ENCODE measurements around the gene HSD17B11.

DNA sequence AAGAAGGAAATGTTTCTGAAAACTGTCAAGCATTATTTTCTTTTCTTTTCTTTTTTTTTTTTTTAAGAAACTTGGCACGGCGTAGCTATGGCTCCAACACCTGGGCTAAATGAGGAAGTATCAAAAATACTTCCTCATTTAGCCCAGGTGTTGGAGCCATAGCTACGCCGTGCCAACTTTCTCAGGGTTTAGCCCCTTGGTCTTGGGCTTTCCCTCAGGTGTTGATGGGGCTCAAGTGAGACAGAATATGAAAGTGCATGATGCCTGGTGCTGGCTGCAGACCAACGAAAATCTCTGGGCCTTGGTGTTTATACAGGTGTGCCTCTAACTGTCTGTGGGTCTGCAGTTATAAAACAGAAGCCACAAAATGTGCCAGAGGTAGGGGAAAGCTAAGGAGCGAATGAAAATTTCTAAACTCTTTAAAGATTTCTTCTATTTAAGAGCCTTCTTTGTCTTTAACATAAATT, 132.7 kb downstream of the ARHGAP24 start:
- RRBS = no CpG with 5 or more reads among the region's 6 CpGs

DNA sequence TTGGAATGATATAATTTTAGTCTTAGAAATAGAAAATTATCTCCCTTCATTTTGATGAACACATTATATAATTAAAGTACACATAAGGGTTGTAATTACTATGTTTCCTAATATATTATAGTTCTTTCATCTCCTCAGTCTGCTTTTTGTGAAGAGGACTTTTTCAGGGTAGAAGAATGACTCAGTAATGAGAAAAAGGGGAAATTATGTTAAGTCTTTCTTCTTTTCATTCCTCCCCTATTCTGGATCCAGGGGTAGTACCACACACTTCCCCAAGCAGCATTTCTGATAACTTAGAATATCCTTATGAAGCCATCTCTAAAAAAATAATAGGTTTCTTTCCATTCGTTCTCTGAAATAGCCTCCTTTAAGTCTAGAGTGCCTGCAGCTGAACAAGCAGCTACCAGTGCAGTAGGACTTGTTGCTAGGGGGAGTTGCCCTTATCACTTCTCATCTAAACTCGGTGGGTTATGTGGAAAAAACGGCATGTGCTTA, 184.7 kb downstream of the ARHGAP24 start:
- RRBS = no CpG with 5 or more reads among the region's 3 CpGs

DNA sequence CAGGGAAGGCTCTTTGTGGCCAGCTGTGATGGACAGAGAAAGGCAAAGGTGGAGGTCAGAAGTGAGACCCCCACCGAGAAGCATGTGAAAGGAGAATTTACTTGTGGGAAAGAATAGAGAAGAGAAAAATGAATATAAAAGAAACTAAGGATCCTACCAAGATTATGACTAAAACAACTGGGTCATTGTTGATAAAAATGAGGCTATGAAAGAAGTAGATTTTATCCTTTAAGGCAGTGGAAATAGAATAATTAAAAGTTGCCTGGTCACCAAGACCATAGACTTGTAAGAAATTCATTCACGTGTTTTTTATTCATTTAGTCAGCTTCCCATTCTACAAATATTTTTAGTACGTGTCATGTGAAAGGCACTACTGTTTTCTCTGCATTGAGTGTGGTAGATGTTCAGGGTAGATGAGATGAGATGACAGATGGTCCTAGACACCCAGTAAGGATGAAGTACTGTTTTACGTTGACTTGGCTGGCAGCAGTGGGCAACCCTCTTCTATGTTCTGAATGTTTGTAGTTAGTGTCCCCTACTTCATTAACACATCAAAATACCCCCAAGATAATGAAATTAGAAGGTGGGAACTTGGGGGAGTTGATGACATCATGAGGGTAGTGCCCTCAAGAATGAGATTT, 228.1 kb downstream of the ARHGAP24 start:
- RRBS = no CpG with 5 or more reads among the region's 4 CpGs

- RRBS = no CpG with 5 or more reads among the region's 3 CpGs
Observed at GRCh38 chr4:85741697-85742301, 266.8 kb downstream of the ARHGAP24 start.

- RRBS = no CpG with 5 or more reads among the region's 4 CpGs
Observed at GRCh38 chr4:85761764-85762244, 286.9 kb downstream of the ARHGAP24 start.

GRCh38 chr4:85762245-85762543, 287.2 kb downstream of the ARHGAP24 start:
- RRBS = no CpG with 5 or more reads among the region's 3 CpGs

DNA sequence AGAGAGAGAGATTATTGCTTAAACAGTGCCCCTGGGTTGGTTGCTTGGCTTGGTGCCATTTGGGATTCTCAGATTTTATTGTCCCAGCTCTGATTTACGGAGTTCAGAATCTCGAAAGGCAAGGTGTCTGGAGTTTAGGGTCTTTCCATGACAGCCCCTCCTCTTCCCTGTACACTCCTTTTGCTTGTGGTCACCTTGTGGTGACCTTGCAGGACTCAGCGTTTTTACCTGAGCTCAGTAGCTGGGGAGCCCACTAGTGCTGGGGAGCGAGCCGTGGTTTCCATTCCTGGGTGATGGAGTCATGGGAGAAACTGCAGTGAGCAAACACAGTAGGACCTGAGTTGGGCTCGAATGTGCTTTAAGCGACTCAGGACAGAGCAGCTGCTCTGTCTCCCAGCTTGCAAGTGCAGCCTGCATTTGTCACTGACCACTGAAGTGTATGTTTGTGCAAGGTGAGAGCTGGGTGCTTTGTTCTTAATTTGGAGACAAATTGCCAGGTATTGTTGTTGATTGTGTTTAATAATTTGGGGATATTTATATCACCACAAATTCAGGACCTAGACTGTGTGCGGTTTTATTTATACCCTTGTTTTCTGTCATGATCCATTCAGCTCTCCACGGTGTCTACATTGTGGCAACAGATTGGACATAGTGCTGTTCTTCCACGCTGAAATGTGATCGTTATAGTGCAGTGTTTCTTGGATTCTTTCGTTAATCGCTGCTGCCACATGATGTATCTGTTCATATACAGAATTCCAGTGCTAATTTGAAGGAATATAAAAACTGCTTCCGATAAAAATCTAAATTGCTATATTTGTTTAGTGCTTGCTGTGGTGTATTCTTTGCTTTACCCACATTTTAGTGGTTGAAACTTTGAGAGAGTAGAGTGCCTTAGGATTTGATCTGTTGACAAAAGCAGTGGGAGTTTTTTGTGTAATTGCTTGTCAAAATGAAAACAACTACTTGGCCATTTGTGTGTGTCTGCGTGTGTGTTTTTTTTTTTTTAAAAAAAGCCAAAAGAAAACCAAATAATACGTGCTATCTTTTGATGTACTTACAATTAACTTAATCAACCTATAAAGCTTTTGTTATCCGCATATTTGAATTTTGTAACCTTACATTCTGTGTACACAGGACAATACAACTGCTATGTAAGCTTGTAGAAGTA, 353.0 kb downstream of the ARHGAP24 start:
- RRBS = no CpG with 5 or more reads among the region's 17 CpGs

DNA sequence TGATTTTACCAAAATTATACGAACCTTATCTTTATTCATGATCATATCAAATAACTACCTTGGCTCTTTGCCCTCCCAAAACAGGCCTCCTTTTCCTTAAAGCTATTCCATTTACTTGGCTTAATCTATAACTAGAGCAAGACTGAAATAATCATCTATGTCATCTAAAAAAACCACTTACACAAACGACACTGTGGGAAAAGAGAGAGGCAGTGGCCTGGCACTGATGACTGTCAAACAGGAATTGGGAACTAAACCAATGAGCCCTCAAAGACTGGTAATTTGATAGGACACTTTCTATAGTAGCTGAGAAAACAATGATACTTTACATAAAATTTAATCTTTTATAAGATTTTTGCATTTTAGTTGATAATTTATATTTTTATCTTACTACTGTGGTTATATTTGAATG, 11.7 kb upstream of the PTPN13 start:
- RRBS = no CpG with 5 or more reads among the region's 2 CpGs

GRCh38 chr4:86807540-86807916, 41.7 kb downstream of the SLC10A6 start:
- RRBS = no CpG with 5 or more reads among the region's 3 CpGs

- RRBS = no CpG with 5 or more reads among the region's 4 CpGs
Observed at GRCh38 chr4:86831108-86831816, 17.9 kb downstream of the SLC10A6 start.

- RRBS = no CpG with 5 or more reads among the region's 13 CpGs
Observed at GRCh38 chr4:86847647-86848651, 1.2 kb downstream of the SLC10A6 start.

DNA sequence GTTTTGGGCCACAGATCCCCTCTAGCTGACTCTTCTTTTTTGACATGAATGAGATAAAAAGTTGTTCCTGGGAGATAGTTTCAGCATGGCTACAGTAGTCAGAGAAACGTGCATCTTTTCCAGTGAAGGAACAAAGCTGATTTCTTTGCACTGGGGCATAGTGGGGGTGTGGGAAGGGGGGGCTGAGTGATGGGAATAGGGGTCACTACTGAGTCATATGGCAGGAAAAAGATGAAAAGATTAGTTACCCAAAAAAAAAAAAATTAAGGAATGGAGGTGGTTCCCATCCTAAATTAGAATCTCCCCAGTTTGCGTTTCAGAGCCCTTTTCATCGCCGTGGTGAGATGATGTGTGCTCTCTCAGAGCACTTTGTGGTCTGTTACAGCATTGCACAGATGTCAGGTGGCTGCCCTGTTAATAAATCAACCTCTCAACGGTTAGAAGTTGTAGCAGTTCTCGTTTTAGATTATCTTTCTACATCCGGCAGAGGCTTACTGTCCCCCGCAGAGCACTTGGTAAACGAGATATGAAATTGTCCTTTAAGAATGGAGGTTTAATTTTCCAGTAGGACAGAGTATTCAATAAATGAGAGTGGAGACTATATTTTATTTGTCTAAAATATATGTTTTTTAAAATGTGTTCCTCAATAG, 26.7 kb downstream of the AFF1 start:
- RRBS = no CpG with 5 or more reads among the region's 9 CpGs

- RRBS = 2% methylated on average over 13 of the region's 77 CpGs
Observed at GRCh38 chr4:87006501-87007341, 71.9 kb downstream of the AFF1 start.

DNA sequence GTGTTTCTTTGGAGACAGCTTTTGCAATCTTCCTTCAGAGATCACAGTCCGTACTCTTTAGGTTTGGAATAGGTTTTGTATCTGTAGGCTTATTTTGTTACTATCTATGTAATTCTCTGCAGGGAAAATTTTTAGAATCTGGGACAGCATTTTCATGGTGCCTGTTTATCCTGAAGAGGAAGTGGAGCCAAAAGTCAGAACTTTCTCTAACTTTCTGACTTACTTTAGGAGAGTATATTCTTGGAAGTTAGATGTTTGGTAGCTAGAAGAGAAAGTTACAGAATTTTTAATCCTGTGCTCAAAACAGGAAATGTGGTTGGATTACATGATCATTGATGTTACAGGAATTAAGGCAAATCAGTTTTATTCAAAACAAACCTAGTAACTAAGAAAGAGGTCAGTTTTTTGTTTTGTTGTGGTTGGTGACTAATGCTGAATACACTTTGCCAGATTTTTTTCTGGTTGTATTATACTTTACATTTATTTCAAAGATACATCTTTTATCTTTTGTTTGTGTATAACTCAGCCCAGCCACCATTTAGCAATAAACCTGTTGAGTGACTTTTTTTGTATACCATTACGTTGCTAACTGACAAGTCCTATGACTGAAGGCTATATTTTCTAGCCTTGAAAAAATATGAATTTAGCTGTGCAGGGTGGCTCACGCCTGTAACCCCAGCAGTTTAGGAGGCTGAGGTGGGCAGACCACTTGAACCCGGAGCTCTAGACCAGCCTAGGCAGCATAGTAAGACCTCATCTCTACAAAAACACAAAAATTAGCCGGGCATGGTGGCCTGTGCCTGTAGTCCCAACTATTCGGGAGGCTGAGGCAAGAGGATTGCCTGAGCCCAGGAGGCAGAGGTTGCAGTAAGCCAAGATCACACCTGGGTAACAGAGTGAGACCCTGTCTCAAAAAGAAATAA, 116.7 kb downstream of the KLHL8 start:
- RRBS = no CpG with 5 or more reads among the region's 6 CpGs

DNA sequence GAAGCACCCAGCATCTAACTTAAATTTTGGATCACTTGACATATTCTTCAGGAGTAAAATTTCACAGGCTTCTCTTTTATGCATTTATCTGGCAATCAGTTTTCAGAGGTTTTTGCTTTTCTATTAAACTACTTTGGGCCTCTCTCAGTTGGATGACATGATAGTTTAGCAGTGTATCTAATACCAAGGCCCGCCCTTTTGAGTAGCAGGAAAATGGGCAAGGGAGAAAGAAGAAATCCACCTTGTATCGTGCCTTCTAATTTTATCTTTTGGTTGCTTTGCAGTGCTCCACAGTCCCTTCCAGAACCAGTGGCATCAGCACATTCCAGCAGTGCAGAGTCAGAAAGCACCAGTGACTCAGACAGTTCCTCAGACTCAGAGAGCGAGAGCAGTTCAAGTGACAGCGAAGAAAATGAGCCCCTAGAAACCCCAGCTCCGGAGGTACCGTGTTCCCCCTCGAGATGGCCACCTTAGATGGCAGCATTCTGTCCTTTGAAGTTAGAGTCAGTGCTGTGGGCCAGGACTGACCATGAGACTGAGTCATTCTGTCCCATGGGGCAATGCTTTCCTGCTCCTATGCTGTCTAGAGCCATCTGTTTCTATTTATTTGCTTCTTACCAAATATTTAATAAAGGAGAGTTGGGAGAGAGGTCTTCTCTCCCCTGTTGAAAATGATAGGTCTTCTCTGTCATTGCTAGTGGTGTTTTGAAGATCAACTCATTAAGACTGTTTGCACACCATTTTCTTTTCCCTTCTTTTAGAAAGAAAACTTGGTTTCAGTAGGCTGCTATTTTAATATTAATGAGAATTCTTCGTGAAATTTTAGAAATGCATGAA, 112.3 kb downstream of the KLHL8 start:
- RRBS = no CpG with 5 or more reads among the region's 8 CpGs

GRCh38 chr4:87119667-87120346, 100.6 kb downstream of the KLHL8 start:
- RRBS = no CpG with 5 or more reads among the region's 7 CpGs

DNA sequence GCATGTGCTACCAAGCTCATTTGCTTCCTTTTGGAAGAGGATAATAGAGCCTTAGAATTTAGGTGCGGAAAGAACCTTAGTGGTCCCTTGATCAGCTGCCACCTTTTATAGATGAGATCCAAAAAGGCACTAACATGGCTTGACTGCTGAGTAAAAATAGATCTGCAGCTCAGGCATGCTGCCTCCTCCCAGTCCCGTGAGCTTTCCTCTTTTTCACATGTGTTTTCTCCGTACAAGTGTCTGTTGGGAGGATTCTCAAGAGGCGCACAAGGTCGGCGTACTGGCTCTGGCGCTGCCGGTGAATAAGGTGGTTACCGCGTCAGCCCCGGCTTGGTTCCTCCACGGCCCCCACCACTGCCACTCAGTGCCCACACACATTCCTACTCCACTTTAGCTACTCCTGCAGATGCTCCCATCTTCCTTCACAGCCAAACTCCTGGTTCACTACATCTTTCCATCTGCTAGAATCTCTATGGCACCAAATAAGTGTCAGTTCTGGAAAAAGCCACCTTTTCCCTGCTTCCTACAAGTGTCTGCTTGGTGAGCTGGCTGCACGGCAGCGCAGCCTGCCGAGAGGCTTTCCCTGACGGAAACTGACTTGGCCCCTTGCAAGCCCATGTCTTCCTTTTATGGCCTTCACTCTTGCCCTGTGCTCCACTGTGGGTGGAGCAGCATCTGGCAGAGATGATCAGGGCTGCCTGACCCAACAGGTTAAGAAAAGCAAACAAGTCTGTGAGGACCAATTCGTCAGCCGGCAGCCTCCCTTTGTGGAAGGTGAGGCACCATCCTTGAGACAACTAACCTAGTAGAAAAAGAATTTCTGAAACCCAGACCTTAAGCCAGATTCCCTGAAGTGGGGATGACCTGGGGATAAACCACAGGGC, 99.8 kb downstream of the KLHL8 start:
- RRBS = no CpG with 5 or more reads among the region's 18 CpGs

DNA sequence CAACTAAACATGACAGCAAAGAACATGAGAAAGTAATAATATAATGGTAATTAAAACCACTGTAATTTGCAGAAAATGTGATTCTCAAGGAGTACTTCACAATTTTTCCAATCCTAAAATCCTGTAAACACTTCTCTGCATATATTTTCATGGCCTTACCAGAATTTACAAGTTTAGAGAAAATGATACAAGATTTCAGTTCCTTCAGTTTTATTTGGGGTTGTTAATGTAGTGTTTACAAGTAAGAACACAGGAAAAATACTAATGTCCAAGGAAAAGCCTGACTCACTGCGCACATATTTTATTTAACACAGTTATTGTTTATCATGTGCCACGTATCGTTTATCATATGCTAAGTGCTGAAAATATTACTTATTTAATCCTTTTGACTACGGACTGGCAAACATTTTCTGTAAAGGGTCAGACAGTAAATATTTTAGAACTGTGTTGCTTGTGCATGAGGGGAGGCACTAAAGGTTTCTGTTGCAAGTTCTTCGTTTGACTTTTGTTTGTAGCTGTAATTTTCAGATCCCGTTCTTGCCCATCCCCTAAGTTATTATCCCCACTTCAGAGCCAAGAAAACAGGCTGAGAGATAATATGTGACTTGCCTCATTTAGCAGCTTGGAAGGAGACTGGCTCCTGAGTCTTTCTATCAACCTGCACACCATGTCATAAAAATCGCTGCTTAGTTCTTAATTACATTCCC, 764 bp downstream of the HSD17B13 start:
- RRBS = no CpG with 5 or more reads among the region's 7 CpGs

DNA sequence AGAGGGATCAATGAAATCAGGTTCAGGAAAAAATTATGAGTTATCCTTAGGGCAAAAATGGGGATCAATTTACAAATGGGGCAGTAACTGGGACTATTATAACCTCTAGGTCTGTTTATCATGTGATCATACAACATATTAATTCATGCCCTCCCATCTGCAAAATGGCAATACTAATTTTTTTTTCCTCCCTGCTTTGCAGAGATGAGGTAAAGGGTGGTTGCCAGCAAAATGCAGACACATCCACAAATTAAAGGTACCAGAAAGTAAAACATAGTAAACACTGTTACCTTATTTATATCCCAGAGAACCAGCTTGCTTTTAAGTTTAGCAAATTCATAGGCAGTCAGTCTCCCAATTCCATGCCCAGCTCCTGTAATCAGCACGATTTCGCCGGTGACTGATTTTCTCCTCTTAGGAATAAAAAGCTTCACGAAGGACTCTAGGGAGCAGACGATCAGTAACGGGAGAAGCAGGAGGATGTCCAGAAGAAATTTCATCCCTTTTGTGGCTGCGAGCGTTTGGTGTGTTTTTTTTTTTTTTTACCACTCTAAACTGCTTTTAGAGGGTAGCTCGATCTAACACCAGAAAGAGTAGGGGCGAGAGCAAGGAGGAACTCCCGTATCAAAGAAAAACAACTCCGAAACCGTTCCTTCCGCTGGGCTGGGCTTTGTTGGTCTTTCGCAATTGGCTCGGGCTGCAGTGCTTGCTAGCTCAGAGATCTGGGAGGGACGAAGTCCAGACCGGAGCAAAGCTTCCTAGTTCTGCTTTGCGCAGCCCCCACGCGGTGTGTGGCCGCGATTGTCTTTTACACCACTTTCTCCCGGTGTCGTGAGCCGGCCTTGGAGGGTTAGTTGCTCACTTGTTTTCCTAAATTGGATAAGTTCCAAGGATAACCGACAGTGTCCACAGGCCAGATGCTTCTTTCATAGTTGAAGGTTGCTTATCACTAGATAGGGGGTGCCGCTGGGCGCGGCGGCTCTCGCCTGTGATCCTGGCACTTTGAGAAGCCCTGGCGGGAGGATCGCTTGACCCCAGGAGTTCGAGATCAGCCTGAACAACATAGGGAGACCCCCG, at the start of gene HSD17B11:
Gene HSD17B11 (minus strand): TSS at position 618 of the 1,077 bp plus-strand sequence.
- RRBS = 2% methylated on average over 5 of the region's 36 CpGs

Data from GM19240 (cell line).